HGPS cell (cell line): ENCODE results near the genes C2 and GPSM3.

DNA sequence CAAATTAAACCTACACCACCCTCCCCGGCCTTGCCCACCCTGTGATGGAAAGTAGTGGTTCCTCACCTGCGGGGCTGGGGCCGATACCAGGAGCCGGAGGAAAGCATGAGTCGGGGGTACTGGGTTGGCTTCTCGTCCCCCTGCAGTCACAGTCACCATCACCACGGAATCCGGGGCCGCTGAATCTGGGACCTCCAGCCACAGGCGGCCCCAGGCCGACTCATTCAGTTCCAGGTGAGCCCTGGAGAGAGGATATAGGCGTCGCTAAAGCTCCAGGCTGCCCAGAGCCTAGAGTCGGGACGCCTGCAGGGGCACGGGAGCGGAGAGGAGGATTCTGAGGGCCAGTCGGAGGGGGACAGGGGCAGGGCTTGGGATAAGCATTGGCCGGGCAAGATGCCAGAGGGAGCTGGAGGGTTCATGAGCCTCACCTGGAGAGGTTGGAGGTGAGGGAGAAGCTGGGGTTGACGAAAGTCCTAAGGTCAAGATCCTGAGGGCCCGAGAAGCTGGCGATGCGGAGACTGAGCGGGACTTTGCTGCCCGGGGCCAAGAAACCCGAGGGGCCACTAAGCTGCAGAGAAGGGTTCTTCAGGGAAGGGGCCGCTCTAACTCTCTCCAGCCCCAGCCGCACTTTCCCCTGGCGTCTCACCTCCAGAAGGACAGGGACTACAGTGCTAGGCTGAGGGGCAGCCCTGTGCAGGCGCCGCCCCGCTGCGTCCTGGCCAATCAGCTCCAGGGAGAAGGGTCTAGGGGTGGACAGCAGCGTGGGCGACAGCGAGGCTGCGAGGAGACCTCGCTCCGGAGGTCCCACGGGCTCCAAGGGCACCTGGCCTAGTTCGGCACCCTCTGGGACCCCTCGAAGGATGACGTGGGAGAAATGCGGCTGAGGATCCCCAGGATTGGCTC lies 3.6 kb downstream of the SAPCD1 start:
- RRBS: 89% methylated on average over 7 of the region's 44 CpGs

DNA sequence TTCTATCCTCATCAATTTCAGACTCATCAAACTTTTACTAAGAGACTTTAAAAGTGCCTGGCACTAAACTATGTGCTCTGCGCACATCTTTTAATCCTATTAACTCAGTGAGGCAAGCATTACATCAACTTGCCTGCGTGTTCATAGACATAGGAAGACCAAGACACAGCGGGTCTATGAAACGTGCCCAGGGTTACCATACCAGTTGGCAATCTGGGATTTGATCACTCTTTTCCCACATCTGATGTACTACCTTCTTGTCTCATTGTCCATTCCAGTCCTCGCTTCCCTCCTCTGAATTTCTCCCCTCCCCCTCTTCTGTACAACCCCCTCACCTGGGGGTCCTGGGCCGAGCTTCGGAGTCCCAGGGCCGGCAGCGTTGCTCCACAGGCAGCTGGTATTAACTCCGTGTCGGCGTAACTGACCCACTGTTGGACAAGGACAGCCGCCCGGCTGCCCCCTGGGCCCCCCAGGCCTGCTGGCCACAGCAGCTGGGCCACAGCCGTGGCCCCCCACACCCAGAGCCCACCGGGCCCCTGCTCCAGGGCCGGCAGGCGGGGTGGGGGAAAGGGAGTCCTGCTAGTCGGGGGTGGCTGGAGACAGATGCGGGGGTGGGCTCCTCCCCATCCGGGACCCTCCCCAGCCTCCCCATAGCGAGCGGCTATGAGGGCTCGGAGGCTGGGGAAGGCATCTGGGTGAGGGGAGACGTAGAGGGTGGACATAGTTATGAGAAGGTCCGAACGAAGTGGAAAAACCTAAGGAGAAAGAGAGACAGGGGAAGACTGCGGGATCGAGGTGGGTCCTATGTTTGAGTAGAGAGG lies 846 bp downstream of the VARS1 start:
- RRBS: 3% methylated on average over 10 of the region's 29 CpGs

DNA sequence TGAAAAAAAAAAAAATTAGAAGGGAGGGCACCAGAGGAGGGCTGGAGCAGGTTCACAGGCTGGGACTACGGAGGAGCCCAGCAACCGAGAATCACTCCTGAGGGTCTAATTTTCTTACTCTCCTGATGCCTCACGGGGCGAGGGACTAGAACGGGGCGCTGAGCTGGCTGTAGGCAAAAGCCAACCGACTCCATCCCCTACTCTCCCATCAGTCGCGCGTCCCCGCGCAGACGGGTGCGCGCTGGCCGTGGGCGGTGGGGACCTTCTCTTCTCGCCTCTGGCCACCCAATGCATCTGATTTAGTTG lies 6.0 kb upstream of the HSPA1B start:
- RRBS: no CpG with 5 or more reads among the region's 18 CpGs

- RRBS: no CpG with 5 or more reads among the region's 40 CpGs
Measured at GRCh38 chr6:31829309-31830143, 2.0 kb downstream of the HSPA1B start.

- RRBS: 51% methylated on average over 4 of the region's 28 CpGs
Measured at GRCh38 chr6:31870407-31871688, 7.9 kb downstream of the SLC44A4 start.

DNA sequence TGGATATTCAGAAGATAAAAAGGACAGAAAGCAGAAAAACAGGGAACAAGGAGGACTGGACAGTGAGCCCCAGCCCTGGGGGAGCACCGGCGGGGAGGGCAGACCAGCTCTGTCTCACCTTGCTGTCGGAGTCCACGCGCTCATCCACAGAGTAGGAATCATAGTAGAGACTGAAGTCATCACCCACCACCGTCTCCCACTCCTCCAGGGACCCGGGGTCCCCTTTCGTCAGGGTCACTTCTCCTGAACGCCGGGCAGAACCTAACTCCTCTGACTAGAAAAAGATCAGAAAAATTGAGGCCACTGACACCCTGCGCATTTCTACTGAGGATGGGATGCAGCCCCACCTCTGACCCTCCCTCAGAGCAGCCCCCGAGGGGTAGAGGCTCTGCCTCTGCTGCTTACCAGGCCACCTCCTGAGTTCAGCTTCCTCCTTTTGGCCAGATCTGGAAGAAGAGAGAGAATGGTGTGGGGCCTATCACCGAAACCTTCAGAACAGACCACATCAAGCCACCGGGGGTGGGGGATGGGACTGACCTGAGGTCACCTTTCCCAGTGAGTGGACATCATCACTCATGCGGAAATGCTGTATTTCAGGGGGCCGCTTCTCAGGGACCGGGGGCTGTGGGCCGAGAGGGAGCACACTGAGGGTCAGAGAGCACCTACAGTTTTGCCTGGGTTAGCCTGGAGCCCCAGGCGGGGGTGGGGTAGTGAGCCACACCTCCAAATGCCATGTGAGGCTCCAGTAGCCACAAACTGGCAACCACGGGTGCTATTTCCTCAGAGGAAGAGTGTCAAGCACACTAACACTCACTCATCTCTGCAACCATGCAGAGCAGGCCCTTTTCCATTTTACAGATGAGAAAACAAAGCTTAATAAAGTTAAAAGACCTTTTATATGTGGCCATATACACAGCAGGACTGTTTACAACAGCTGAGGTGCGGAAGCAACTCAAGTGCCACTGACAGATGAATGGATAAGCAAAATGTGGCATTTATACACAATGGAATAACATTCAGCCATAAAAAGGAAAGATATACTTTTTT lies 4.9 kb downstream of the EHMT2 start:
- RRBS: 91% methylated on average over 7 of the region's 21 CpGs

- RRBS: no CpG with 5 or more reads among the region's 4 CpGs
Measured at GRCh38 chr6:31907395-31907685, 5.5 kb upstream of the ZBTB12 start.

DNA sequence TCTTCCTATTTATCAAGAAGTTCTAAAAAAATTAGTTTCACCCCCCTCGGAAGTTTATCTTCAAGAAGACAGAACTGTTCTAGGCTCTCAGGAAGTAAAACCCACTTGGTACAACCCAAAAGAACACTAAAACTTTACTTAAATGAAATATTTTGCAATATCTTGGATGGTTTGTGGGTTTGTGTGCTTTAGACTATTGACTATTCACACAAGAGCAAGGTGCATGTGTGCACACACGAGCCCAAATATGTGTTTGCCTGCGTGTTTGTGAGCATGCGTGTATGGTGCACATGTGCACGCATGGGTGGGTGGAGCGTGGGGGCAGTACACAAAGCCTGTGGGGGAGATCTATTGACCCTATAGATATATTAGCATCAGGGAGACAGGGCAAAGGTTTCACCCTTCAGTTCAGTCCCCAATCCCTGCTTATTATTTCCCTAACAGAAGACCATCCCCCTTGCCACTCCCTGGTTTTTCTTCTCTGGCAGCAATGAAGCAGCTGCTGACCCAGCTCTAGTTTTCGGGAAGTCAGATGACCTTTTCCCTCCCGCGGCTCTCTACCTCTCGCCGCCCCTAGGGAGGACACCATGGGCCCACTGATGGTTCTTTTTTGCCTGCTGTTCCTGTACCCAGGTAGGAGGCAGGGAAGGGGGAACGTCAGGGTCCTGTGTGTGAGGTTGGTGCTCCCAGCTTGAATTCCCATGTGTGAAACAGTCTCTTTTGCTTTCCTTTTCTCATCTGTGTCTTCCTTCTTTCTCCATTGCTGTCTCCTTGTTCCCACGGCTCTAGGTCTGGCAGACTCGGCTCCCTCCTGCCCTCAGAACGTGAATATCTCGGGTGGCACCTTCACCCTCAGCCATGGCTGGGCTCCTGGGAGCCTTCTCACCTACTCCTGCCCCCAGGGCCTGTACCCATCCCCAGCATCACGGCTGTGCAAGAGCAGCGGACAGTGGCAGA lies at the start of gene C2:
Gene C2 (plus strand): TSS at position 552 of the 957 bp plus-strand sequence.
- RRBS: no CpG with 5 or more reads among the region's 18 CpGs

DNA sequence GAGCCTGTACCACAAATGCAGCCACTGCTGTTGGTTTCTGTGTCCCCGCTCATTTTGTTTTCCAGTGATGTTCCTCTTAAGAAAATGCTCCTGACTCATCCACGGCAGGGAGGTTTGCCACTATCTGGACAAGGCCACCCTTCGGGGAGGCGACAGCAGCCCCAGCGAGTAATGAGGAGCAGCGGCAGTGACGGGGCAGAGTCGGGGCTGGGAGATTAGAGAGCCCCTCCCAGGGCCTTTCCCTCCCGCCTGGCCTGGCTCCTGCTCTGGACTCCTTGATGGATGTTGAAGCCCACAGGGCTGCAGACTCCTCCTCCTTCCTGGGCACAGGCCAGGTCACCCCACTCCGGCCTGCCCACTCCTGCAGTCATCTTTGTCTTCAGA lies 1.7 kb upstream of the C4B start:
- RRBS: no CpG with 5 or more reads among the region's 10 CpGs

GRCh38 chr6:32028591-32029537 lies 9.4 kb upstream of the CYP21A2 start:
- RRBS: no CpG with 5 or more reads among the region's 16 CpGs

DNA sequence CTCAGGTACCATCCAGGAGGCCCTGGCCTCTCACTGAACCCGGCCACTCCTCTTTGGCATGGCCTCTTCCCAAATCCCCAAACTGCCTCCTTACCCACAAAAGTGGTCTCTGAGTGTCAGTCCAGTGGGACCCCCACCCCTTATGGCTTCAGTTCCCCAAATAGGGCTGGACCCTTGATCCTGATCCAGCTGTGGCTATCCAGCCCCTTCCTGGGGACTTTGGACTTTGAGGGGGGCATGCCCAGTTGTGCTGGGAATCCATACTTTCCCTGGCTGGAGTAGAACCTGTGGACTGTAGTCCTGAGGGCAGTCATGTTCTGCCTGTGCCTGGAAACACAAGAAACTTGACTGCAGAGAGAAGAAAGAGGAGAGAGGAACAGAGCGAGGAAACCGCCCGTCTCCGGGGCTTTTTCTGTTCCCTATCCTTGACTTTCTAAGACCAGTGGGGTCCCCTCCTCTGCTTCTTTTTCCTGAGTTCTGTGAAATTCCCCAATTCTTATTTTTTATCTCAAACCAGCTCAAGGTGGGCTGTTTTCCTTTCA lies 1.0 kb upstream of the CYP21A2 start:
- RRBS: no CpG with 5 or more reads among the region's 5 CpGs

DNA sequence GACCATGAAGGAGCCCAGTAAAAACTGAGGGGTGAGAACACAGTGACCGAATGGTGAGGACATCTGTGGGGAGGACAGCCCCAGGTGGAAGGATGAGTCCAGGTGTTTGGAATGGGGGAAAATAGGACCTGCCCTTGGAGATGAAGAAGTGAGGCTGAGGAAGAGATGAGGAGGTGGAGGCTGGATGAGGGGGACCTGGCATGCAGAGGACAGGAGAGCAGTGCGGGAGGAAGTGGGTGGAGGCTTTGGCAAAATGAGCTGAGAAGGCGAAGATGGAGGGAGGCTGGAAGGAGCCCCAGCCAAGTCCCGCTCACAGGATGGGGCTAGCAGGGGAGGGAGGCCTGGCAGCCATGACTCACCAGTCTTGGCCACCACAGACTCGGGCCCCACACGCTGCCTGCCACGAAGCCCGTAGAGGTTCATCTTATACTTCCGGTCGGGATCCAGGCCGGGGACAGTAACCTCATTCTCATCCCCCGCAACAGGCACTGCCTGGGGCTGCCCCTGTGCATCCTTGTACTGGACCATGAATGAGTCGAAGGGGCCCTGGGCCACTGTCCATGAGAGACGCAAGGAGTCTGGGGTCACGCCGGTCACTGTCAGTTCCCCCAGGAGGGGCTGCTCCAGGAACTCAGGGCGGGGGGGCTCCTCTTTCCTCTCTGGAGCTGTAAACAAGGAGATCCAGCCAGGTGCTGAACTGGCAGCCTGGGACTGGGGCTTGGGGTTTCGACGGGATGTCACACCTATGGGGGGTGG lies 28.0 kb downstream of the TNXB start:
- RRBS: no CpG with 5 or more reads among the region's 19 CpGs

DNA sequence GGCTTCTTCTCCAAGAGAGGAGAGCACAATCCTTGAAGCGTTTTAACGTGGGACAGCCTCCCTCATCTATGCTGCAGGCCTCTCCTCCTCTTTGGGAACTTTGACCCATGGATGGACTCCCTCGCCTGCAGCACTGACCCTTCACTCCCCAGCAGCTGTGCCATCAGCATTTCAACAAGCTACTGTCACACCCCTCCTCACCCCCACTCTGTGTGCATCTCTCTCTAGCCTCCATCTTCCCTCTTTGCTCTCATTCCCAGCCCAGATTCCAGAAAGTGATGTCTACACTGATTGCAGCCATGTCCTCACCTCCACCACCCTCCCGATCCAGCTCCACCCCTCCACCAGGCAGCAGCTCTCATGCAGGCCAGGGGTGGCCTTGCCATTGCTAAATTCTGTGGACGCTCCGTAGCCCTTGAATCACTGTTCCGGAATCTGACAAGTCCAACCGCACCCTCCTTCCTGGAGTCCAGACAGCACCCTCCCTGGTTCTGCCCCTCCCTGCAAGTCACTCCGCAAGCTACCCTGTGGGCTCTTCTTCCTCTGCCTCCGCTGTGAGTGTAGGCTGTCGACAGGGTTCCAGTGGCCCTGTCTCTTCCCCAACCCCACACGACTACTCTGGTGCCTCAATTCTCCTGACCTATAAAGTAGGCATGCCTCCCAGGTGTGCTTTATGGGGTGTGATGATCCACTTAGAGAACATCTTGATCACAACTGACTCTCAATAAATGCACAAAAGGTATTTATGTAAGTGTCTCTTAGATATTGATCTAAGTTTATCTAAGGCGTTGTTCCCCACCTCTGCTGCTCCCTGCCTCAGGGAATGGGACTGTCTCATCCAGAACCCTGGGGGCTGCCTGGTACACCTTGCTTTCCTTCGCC lies 26.2 kb downstream of the TNXB start:
- RRBS: no CpG with 5 or more reads among the region's 14 CpGs

DNA sequence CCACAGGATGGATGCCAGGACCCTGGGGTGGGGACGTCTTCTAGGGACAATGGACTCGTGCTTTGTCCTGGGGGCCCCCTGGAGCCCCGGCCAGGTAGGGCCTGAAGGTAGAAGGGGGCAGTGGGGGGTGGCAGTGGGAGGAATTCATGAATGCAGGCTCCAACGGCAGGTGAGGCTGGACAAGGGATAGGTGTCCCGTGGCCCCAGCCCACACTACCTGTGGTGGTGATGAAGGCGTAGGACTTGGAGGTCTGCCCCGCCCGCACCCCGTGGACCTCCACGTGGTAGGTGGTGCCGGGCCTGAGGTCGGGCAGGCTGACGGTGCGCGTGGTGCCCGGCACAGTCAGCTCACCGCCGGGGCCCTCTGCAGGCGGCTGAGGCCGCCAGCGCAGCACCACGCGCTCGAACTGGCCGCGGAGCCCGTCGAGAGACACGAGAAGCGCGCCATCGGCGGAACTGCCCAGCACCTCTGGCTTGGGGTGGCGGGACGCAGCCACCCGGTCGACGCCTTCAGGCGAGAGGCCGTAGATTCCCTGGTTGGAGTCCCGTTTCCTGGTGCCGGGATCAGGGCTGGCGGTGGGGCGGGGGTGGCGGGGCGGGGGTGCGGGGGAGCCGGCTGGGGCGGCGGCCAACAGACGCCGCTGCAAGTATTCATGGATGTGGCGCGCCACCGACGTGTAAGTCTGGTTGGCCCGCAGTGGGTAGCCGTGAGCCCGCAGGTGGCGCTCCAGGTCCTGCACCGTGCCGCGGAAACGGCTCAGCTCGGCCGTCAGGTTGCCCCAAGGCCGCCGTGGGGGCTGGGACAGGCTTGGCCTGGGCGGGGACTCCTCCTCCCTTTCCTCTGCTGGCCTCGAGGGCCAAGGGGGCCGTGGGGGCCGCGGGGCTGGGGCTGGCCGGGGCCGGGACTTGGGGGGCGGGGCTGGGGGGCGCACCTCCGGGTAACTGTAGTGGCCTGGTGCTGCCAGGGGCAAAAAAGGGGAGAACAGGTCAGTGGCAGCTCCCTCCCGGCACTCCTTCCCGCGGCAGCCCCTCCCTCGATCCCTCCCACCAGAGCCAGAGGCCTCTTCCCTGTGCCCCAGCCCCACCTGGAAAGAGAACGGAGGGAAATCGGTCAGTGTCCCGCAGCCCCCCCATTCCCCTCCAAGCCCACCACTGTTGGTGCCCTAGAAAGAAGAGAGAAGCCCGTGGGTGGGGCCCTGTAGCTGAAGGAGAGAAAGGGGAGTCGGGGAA lies 21.7 kb downstream of the TNXB start:
- RRBS: 13% methylated on average over 23 of the region's 87 CpGs

DNA sequence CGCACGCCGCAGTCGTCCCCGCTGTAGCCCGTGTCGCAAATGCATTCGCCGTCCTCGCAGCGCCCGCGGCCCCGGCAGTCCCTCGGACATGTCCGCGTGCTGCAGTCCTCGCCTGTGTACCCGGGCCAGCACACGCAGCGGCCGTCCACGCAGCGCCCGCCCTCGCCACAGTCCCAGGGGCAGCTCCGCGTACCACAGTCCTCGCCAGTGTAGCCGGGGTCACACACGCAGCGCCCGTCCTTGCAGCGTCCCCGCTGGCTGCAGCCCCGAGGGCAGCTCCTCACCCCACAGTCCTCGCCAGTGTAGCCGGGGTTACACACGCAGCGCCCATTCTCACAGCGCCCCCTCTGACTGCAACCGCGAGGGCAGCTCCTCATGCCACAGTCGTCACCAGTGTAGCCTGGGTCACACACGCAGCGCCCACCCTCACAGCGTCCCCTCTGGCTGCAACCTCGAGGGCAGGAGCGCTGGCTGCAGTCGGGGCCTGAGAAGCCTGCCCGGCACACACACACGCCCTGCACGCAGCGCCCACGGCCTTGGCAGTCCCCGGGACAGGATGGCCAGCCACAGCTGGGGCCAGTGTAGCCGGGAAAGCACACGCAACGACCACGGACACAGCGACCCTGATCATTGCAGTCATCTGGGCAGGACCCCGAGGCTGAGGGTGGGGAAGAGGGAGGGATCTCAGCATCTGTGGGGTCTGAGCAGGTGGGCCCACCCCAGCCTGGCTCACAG lies 12.3 kb downstream of the TNXB start:
- RRBS: 47% methylated on average over 23 of the region's 62 CpGs

GRCh38 chr6:32108858-32109152 lies 333 bp downstream of the TNXB start:
- RRBS: no CpG with 5 or more reads among the region's 4 CpGs

GRCh38 chr6:32176896-32177519 lies 1.1 kb upstream of the AGPAT1 start:
- RRBS: no CpG with 5 or more reads among the region's 10 CpGs

DNA sequence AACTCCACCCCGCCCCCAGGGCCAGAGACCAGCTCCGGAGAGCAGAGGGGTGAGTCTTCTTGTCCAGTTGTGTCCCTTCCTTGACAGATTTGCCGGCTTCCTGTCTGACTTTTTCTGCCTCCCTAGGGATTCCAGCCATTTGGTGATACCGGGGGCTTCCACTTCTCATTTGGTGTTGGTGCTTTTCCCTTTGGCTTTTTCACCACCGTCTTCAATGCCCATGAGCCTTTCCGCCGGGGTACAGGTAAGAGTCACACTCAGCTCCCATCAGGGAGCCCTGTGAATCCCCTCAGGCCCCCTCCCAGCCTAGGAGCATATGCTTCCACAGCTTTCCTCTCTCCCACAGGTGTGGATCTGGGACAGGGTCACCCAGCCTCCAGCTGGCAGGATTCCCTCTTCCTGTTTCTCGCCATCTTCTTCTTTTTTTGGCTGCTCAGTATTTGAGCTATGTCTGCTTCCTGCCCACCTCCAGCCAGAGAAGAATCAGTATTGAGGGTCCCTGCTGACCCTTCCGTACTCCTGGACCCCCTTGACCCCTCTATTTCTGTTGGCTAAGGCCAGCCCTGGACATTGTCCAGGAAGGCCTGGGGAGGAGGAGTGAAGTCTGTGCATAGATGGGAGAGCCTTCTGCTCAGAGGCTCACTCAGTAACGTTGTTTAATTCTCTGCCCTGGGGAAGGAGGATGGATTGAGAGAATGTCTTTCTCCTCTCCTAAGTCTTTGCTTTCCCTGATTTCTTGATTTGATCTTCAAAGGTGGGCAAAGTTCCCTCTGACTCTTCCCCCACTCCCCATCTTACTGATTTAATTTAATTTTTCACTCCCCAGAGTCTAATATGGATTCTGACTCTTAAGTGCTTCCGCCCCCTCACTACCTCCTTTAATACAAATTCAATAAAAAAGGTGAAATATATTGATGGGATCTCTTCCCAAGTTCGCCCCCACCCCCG lies 2.0 kb downstream of the RNF5 start:
- RRBS: 100% methylated on average over 2 of the region's 13 CpGs

DNA sequence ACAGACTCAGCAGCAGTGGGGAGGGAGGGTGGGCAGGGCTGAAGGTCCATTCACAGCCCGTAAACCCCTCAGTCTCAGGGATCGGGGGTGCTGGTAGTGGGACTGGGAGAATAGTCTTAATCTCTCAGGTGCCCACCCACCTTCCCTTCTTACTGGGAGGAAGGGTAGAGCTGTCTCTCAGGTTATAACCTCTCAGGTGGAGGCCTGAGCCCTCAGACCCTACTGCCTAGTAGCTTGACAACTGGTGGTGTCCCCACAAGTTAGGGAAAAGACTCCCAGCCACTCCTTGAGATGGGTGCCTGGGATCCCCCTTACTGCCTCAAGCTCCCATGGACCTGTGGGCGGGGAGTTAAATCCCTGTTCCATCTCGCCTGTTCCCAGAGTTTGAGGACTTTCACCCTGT lies 807 bp upstream of the PBX2 start:
- RRBS: no CpG with 5 or more reads among the region's 4 CpGs

DNA sequence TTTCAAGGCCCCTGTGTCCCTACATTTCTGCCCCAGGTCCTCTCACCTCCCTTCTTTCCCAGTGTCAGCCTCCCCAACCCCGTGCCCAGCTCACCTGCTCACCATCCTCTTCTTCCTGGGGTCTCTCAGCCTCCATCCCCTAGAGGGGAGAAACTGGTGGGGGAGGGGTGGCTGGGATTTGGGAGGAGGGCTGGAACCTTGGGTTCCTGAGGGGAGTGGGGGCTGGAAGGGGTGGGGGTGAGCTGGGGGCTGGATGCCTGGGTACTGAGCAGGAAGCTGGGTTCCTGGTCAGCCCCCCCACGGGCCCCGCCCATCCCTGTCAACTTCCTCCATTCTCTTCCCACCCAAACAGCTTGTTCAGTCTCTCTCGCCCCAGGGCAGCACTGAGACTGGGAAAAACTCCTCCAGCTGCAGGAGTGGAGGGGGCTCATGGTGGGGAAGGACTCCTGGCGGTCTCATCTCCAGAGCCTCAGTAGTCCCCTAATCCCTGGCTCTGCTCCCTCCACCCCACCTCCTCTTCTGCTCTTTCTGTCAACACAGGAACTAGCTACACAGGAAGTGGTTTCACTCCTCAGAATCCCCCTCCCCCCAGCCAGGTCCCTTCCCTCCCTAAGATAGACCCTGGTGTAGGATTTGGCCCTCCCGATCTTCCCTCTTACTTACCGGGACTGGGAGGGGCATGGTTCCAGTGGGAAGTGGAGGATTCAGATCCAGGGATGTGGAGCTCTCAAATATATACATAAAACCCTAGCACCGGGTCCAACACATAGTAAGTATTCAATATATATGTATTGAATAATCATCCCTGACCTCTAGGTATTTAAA lies at the start of gene GPSM3:
Gene GPSM3 (minus strand): TSS at position 266 of the 825 bp plus-strand sequence.
- RRBS: 34% methylated on average over 2 of the region's 8 CpGs